Mesenchymal stem cell of adipose (primary cell): ENCODE data around the genes KPNB1, SP2 and SNX11.

GRCh38 chr17:47189390-47189794, 297 bp upstream of the CDC27 start:
- CAGE, long polyA plus RNA, result no peak

GRCh38 chr17:47200012-47200933, 8.9 kb upstream of the MYL4 start:
- CAGE, long polyA plus RNA, result no peak

DNA sequence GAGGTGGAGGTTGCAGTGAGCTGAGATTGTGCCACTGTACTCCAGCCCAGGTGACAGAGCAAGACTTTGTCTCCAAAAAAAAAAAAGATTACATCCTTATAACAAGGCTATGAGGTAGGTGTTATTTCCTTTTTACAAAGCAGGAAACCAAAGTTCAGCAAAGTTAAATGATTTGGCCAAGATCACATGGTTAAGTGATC, 8.1 kb downstream of the MYL4 start:
- CAGE, long polyA plus RNA, result no peak

- CAGE, long polyA plus RNA, result no peak
Measured at GRCh38 chr17:47265770-47266755, 12.4 kb downstream of the ITGB3 start.

- CAGE, long polyA plus RNA, result no peak
Measured at GRCh38 chr17:47292229-47292674, 31.5 kb upstream of the EFCAB13 start.

DNA sequence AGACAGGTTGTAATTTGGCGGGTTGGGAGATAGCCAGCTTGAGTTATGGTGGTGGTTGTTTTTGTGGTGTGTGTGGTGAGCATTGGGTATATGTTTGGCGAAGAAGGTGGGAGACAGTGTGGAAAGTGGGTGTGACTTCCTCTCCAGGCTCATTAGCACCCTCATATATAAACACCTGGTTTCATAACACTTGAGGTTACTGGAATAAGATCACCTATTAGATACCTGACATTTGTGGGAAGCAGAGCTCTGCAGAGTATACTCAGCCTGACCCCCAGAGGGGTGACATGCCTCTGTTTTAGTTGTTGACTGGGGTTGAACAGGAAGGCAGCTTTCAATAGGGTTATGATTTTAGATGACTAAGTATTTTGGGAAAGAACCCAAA, 18.5 kb upstream of the EFCAB13 start:
- CAGE, long polyA plus RNA, result no peak

GRCh38 chr17:47316299-47316819, 7.4 kb upstream of the EFCAB13 start:
- CAGE, long polyA plus RNA, result no peak

DNA sequence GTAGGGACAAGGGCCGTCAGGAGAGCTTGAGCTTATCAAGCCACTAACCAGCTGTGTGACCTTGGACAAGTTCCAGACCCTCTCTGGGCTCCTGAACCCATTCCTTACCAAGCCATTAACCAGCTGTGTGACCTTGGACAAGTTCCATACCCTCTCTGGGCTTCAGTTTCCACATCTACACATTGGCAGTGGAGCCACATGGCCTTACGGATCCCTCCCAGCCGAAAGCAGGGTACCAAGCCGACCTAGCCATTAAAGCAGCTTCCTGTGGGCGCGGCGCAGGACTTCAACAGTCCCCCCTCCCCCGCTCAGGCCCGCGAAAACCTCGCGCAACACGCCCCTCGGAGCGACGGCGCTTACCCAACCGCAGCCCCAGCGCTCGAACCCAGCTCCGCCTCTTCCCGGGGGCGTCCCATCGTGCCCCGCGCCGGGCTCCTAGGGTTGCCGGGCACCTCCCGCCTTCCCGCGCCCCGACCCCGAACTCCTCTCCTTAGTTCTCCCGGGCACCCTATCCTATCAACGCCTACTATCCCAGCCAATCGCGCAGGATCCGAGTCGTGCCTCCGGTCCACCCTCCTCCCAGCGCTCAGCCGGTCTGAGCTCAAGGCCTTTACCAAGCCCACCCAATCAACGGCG, 565 bp upstream of the KPNB1 start:
- CAGE, long polyA plus RNA, result no peak

DNA sequence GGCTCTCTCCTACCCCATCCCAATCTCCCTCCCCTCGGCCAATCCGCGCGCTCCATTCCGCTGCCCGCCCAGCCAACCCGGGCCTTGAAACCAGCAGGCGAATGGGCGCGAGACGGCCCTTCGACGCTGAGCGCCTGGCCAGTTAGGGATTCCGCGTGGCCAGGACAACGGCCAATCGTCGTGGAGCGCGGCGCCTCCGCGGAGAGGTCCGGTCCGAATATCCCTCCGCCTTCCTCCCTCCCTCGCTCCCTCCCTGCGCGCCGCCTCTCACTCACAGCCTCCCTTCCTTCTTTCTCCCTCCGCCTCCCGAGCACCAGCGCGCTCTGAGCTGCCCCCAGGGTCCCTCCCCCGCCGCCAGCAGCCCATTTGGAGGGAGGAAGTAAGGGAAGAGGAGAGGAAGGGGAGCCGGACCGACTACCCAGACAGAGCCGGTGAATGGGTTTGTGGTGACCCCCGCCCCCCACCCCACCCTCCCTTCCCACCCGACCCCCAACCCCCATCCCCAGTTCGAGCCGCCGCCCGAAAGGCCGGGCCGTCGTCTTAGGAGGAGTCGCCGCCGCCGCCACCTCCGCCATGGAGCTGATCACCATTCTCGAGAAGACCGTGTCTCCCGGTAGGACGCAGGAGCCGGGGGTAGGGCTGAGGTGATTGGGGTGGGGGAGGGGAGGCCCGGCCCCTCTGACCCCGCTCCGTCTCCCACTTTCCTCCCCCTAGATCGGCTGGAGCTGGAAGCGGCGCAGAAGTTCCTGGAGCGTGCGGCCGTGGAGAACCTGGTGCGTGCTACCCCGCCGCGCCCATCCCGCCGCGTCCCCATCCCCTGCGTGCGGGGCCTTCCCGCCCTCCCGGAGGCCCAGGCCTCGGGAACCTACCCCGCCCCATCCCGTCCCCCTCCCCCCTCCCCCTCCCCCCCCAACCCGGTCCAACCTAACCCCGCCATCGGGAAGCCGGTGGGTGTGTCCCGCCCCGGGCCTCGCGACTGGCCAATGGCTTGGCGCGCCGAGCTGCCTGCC, at the start of gene KPNB1:
KPNB1 (plus strand) TSS at position 248 of the 1,010 bp plus-strand sequence.
- CAGE, long polyA plus RNA, result no peak

DNA sequence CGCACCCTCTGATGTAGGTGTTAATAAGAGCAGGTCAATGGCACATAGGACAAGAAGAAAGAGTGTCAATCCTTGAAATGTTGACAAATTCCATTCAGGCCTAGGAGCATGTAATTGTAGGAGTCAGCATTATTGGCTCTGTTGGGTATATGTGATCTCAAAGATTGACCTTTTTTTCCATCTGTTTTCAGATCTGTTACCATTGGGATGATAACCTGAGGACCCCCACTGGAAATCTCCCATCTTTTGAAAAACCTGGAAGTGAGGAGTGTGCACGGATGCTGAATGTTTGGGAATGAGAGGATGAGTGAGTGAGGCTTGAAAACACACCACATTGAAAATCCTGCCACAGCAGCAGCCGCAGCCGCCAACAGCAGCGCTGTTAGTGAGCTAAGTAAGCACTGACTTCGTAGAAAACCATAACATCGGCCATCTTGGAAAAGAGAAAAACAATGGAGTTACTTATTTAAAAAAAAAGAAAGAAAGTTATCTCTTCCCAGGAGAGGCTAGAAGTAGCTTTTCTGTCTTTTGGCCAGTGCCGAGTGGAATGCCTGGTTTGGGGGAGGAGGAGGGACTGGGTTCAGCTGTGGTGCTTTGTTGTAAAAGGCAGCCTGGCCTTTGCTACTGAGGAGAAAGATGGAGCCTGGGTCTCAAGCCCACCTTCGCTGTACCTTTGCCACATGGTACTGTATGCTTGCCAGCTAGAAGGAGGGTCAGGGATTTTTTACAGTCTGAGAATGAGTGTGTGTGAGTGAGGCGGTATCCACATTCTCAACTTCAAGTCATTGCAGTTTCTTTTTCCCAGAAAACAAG, 11.5 kb upstream of the TBKBP1 start:
- CAGE, long polyA plus RNA, result no peak

DNA sequence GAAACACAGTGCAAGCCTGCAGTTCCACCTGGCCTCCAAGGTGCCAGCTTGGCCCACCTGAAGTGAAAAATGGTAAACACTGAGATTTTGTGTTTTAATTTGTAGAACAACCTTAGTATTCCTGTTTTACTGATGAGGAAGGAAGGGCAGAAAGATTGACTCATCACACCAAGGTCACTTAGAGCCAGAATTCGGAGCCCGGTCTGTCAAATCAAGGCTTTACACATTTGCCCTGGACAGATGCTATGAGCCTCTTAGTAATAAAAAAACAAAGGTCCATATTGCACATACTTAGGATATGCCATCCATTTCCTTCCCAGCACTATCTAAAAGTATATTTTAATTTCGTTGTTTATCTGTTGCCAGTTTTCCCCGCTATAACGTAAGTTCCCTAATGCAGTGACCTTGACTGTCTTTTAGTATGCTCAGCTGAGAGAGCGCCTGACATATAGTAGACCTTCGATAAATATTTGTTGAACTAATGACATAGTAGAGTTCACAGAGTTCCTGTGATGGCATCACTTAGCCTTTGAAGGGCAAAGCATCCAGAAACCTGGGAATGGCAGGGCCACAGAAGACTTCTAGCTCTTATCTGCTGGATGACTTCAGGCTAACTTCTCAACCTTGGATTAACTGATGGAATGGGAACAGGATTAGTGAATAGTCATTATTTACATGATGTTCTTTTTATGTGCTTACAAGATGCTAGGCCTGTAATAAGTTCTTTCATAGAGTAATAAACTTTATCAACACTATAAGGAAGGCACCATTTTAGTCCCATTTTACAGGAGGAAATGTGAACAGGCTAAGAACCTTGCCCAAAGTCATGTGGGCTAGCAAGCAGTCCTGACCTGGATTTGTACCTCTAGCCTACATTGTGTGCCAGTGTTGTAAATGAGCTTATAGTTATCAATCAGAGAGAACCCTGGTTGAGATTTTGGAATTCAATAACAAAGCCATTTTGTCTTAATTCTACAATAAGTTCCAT, 7.0 kb upstream of the TBKBP1 start:
- CAGE, long polyA plus RNA, result no peak

DNA sequence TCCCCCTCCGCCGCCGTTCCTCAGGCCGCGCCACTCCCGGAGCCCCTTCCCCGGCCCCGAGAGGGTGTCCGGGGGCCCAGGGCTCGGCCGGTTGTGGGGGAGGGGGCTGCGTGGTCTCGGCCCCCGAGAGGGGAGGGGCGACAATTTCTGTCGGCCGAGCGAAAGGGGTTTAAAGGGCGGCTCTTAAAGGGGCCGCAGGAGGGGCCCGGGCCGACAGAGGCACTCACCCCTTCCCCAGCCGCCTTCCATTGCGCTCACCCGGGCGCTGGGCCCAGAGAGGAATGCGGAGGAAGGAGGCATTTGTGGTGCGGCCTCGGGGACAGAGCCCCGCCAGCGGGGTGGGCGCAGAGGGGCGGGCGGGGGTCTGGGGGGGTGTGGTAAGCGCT, 391 bp downstream of the TBKBP1 start:
- CAGE, long polyA plus RNA, result no peak

DNA sequence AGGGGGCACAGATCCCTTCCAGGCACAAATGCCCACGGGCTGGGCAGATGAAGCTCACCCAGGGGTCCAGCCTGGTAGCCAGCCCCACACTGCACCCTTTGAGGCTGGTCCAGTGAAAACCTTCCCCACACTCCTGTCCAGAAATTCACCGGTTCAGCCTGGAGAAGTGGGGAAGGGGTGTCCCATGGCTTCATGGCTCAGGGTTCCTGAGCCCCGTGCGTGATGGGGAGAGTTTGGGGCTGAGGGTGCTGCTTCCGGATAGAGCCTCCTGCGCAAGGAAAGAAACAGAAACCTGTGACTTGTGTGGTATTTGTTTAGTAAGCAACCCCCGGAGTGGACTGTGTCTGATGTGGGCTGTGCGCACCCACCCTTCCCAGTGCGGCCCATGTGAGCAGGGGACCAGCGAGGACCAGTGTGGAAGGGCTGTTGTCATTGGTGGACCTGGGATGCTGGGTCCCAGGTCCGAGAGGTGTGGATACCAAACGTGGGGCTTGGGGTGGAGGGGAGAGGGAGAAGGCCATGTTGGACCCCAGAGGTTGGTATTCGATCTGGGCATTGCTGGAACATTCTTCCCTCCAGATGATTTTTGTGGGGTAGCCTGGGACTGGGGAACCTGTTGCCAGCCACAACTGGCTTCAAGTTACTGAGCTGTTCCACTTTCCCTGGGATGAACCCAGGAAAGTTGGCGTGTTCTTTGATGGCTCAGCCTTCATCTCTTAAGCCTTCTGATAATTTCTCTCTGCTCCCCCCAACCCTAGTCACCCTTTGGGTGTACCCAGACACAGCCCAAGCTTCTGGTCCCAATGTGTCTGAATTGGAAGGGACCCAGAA, 1.8 kb downstream of the TBX21 start:
- CAGE, long polyA plus RNA, result no peak

DNA sequence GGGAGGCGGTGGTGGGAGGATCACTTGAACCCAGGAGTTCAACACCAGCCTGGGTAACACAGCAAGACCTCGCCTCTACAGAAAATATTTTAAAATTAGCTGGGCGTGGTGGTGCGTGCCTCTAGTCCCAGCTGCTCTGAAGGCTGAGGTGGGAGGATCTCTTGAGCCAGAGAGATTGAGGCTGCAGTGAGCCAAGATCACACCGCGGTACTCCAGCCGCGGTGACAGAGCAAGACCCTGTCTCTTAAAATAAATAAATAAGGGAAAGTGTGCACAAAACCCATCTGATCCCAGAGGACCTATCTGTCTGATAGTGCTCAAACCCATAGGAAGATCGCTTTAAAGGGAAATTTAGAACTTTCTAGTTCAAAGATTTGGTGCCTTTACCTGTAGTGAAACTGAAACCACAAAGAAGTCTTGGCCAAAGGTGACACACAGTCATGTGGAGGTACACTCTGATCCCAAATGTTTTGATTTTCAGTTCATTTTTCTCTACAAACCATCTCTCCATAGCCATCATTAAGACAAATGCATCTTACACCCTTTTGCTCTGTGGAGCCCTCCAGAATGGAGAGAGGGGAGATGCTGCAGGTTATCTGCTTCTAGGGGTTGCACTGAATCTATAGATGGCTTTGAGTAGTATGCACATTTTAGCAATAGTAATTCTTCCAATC, 782 bp upstream of the SCRN2 start:
- CAGE, long polyA plus RNA, result no peak

GRCh38 chr17:47882253-47882582, 13.8 kb upstream of the SP2 start:
- CAGE, long polyA plus RNA, result no peak

- CAGE, long polyA plus RNA, result no peak
Measured at GRCh38 chr17:47895958-47896982, at the start of gene SP2. Gene SP2, plus strand, starts transcription at chr17:47896236.

GRCh38 chr17:47896983-47898160, 1.3 kb downstream of the SP2 start:
- CAGE, long polyA plus RNA, result no peak

- CAGE, long polyA plus RNA, result no peak
Measured at GRCh38 chr17:47949827-47950246, 7.8 kb downstream of the PRR15L start.

DNA sequence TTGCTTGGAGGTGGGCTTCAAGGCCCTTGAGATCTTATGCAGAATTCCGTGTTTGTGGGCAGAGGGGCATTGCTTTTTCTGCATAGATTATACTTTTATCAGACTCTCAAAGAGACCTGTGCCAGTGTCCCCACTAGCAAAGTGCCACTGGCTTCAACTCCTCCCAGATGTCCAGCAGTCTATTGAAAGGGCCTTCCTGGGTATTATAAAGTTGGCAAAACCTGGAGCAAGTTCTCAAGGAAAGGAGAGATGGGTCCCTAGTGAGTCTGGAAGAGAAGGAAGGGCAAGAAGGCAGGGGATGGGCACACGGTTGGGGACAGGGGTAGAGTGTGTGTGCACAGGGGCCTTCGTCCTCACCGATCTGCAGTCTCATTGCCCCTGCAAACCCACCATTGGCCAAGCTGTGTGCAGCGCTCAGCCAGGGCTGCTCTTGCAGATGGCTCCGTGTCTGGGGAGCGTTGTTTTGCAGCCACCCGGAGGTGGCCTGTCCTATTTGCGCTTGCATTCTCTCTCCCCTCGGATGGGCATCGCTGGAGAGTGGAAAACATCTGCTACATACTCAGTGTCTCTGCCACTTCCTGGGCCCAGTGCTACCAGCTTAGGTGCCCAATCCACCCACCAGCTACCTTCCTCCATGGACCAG, 963 bp upstream of the PRR15L start:
- CAGE, long polyA plus RNA, result no peak

- CAGE, long polyA plus RNA, result no peak
Measured at GRCh38 chr17:48107161-48108060, at the start of gene SNX11. Gene SNX11, plus strand, starts transcription at chr17:48107766.